A172 (cell line): ENCODE data around the gene MITF.

DNA sequence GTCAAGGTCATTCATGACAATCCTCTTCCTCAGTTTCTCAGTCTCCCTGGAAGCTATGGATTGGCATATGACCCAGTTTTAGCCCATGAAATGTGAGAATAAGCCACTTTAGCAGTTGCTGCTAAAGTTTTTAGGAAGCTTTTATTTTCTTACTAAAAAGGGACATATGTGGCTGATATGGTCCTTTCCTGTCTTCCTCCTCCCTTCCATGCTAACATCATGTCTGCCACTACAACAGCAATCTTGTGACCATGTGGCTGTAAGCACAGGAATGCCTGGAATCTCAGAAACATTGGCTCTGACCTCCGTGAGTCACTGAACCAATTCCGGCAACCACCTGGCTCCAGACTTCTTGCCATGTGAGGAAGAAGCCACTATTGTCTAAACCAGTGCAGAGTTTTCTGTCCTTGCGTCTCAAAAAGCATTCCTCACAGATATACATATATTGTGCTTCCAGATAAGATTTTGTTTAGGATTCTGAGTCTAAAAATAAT, 77.1 kb upstream of the MAGI1 start:
- RAMPAGE, long total RNA: no peak

GRCh38 chr3:66297974-66298450, 77.2 kb downstream of the SLC25A26 start:
- RAMPAGE, long total RNA: no peak

DNA sequence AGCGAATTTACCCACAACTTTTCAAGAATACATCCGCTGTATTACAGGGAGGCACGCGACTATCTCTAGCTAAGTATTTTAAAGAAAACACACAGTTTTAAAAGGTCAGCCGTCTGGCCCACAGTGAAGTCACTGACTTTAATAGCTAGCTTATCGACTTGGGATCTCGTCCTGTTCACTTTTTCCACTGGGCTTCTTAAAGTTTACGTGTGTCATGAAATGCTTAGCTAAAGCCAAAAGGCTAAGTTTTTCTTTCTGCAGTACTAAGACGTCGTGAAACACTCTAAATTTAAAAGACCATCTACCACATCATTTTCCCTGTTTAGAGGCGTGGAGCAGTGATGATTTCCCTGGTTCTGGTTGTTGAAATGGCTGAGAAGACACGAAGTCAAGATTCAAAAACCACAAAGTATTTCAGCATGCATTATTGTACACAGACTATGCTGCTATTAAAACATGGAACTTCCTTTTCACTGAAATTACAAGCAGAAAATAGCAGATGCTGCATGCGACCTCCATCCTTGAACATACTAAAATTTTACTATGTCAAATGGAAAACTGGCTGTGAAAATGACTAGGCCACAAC, 27.1 kb downstream of the LRIG1 start:
- RAMPAGE, long total RNA: no peak

GRCh38 chr3:66475367-66476412, 25.1 kb downstream of the LRIG1 start:
- RAMPAGE, long total RNA: no peak

- RAMPAGE, long total RNA: no peak
Measured at GRCh38 chr3:66582953-66583436, 82.2 kb upstream of the LRIG1 start.

DNA sequence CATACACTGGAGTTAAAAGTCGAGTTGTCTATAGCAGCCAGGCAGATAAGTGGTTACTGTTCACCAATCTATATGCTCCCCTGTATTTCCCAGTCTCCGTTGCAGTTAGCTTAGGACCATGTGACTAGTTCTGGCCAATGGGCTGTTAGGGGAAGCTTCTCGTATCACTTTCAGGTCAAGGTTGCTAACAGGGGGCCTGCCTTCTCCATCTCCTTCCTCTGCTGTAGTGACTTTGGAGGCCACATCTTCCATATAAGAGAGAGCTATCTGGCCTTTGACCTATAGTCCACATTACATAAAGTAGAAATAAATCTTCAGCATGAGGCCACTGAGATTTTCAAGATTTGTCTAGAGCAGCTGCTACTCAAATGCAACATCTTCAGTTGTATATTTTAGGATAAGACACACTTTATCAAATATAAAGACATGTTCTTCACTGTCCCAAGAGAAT, 188.4 kb upstream of the KBTBD8 start:
- RAMPAGE, long total RNA: no peak

GRCh38 chr3:66822247-66822705, 175.8 kb upstream of the KBTBD8 start:
- RAMPAGE, long total RNA: no peak

DNA sequence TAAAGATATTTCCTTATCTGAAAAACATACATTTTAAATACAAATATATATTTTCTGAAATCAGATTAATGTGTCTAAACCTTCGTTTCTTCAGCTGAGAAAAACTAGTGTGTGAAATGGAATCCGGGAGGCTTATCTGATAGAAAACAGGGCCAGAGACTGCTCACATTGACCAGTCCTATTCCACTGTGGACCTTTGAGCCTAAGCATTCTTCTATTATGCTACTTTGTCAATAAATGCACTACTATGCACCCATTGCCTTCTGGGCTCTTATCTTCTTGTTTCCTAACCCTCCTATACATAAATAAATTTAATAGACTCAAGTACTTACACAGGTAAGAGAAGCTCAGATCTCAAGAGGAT, 298.4 kb downstream of the KBTBD8 start:
- RAMPAGE, long total RNA: no peak

- RAMPAGE, long total RNA: no peak
Measured at GRCh38 chr3:67378945-67379859, 275.2 kb downstream of the SUCLG2 start.

- RAMPAGE, long total RNA: no peak
Measured at GRCh38 chr3:67391896-67392616, 262.4 kb downstream of the SUCLG2 start.

DNA sequence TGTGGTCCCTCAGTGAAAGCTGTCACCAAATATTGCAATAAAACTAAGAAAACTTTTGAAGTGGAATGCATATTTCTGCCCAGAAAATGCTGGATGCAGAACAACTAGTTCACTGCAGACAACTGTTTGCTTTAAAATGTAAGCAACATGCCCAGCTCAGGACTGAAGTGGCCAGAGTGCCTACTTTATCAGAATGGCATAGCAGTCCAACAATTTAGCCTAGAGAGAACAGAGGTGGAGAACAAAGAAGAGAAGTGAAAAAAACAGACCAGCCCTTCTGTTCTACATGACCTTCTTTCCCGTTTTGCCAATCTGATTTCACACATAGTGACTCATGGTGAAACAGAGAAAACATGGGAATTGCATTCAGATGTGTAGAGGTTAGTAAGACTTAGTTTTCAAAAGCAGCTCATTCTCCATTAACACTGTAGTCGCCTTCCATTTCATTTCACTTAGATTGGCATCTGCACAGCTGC, 523 bp upstream of the ARL6IP5 start:
- RAMPAGE, long total RNA: no peak

DNA sequence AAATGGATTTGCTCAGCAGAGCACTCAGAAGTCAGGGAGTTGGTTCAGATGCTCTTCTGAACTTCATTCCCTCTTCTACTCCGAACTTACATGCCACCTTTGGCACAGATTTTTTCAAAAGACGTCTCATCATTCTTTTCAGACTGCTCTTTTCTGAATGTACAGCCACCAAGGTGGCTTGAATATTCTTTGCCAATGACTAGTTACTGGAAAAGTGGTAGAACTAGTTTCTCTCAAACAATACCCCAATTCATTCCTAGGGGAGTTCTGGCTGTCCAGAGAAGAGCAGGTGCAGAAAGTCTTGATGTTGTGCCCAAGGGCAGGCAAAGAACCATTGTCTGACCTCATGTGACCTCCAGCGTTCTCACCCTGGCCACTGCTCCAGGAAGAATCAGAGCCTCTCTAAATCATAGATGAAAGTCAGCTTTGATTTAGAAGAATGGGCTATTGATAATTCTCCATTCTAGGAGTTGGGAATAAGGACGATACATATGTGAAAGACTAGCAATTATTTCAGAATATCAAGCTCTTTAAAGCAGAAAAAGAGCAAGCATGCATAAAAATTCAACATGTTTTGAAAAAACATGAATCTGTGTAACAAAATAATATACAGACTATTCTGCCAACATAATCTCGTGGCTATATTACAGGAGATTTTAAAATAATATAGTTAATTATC, 5.4 kb downstream of the LMOD3 start:
- RAMPAGE, long total RNA: no peak

- RAMPAGE, long total RNA: no peak
Measured at GRCh38 chr3:69249807-69250492, 127.6 kb upstream of the LMOD3 start.

- RAMPAGE, long total RNA: no peak
Measured at GRCh38 chr3:69256019-69256416, 129.9 kb downstream of the FRMD4B start.

- RAMPAGE, long total RNA: no peak
Measured at GRCh38 chr3:69289852-69290488, 95.9 kb downstream of the FRMD4B start.

DNA sequence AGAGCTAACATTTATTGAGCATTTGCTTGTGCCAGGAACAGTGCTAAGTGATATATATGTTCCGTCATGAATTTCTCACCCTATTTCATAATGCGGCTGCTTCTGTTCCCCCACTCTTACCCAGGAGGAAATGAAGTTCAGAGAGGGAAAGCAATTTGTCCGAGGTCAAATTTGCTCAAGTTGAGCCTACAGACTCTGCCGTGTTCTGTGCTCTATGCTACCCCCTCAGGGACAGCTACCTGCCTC, 5.5 kb downstream of the FRMD4B start:
- RAMPAGE, long total RNA: no peak

GRCh38 chr3:69384245-69384963, 1.5 kb downstream of the FRMD4B start:
- RAMPAGE, long total RNA: no peak

GRCh38 chr3:69739409-69740121, at the start of gene MITF:
Gene MITF, plus strand, starts transcription at chr3:69739464.
- RAMPAGE, long total RNA: no peak

- RAMPAGE, long total RNA: no peak
Measured at GRCh38 chr3:69771067-69771775, 32.0 kb downstream of the MITF start.

- RAMPAGE, long total RNA: no peak
Measured at GRCh38 chr3:69897835-69898710, 158.8 kb downstream of the MITF start.